Hematopoietic multipotent progenitor cell (in vitro differentiated cells): ENCODE data around the genes CLMP, OR6T1 and OR8D2.

GRCh38 chr11:122885671-122886165 is 3.2 kb downstream of the JHY start:
- CAGE, long polyA plus RNA: no peak

DNA sequence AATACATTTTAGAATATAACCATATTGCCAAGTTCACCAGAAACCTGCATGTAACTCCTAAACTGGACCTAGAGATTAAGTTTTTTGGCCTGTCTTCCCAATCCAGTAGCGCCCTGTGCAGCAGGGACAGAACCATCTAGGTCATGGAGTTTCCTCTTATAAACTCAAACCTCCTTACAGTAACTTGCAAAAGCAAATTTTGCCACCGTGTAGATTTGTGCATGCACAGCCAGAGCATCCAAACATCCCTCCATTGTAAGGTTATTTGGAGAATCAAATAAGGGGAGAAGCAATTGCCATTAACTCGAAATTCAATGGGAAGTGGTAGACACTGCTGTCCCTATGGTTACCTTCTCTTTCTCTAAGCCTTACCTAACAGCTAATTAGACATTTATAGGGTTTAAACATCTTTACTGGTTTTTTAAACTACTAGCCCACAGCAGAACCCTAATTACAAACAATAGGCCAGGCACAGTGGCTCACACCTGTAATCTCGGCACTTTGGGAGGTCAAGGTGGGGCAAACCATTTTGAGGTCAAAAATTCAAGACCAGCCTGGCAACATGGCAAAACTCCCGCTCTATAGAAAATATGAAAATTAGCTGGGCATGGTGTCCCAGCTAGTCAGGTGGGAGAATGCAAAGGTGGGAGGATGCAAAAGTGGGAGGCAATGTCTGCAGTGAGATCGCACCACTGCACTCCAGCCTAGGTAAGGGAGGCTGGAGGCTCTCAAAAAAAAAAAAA is 6.7 kb downstream of the HSPA8 start:
- CAGE, long polyA plus RNA: no peak

GRCh38 chr11:123122059-123123017 is 60.4 kb upstream of the HSPA8 start:
- CAGE, long polyA plus RNA: no peak

GRCh38 chr11:123194664-123195600 is at the start of gene CLMP:
Gene CLMP, minus strand, starts transcription at chr11:123195248.
- CAGE, long polyA plus RNA: no peak

DNA sequence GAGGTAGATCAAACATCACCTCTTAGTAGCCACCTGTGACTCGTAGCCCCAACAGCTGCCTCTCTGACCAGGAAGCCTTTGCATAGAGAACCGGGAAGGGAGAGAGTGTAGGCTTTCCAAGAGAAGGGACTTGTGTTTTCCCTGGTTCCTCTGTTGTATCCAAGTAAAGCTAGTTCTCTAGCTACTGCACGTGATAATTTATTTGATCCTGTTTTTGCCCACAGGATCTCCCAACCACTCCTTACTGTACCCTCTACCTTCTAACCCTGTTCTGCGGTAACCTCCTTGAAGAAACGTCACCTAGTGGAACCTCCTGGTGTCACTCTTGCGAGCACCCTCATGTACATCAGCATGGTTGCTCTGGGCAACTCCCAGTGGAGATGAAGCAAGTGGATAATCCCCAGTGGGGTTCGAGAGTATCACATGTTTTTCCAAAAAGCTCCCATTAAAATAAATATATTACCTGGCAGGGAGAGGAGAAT is 108.8 kb upstream of the CLMP start:
- CAGE, long polyA plus RNA: no peak

DNA sequence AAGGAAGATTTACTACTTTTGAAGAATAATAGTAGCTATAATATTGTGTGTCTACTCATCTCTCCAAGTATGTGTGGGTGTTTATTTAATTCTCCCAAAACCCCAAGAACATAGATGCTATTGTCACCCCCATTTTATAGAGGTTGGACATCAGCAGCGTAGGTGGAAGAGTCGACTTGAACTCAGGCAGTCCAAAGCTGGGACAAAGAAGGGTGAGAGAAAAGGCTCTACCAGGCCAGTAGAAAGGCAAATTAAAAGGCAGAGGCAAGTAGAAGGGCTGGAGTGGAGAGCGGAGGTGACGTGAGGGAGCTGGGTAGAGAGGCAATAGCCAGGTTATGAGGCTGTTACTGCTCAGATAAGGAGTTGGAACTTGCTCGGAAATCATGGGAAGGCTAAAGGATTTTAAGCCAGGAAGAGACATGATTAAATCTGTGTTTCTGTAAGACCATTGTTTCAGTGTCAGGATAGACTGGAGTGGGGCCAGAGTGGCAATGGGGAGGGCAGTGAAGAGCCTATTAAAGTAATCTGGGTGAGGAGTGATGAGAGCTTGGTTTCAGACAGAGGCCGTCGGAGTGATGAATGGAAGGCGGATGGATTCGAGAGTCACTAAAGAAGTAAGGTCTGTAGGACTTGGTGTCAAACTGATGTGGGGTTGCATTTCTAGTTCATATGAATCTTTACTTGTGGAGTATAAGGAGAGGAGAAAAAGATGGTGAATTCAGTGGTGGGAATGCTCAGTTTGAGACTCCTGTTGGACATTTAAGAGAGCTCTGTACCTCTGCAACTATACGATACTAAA is 39.0 kb downstream of the GRAMD1B start:
- CAGE, long polyA plus RNA: no peak

- CAGE, long polyA plus RNA: no peak
Measured at GRCh38 chr11:123489785-123490550, 59.9 kb downstream of the GRAMD1B start.

- CAGE, long polyA plus RNA: no peak
Measured at GRCh38 chr11:123509316-123510254, 79.5 kb downstream of the GRAMD1B start.

DNA sequence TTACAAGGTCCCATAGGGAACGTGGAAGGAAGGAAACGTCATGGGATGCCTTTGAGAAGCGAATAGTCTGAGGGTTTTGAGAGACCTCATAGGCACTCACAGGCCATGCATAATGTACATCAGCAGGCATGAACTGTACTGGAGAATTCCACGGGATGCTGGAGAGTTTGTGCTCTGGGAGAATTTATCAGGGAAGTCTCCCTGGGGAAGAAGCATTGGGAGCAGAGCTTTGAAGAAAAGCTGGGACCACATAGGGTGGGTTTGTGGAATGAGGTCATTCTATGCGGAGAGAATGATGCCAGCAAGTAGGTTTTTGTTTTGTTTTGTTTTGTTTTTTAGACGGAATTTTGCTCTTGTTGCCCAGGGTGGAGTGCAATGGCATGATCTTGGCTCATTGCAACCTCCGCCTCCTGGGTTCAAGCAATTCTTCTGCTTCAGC is 112.1 kb downstream of the SCN3B start:
- CAGE, long polyA plus RNA: no peak

GRCh38 chr11:123544456-123545190 is 109.8 kb downstream of the SCN3B start:
- CAGE, long polyA plus RNA: no peak

DNA sequence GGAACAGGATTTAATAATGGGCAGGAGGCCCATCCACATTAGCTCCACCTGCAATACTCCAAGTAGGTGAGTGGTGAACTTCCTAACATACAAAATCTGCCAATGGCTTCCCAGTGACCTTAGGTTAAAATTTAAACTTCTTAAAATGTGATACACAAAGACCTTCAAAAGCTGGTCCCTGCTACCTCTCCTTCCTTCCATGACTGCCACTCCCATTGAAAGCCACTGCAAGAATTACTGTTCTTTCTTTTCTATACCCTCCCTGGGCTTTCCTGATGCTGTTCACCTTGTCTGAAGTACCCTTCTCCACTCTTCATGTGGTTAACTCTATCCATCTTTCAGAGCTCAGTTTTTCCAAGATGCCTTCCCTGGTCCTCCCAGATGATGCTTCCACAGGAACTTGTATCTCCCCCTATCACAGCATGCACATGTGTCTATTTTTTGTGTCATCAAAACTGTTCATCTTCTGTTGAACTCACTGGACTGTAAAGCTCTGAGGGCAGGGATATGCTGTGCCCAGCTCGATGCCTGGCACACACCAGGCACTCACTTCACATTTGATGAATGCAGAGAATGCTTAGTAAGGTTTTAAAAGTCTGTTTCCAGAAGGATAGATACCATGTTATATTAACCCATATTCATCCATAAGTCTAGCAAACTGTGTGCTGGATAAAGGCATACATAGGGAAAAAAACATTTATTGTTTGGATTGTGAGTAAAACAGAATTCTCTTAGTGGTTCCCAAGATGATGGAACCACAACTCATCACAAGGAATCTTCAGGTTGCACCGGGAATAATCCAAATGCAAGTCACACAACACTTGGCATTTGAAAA is 7.1 kb downstream of the ZNF202 start:
- CAGE, long polyA plus RNA: no peak

- CAGE, long polyA plus RNA: no peak
Measured at GRCh38 chr11:123798198-123798397, 8.1 kb downstream of the OR6M1 start.

GRCh38 chr11:123886519-123886959 is 1.1 kb upstream of the TMEM225 start:
- CAGE, long polyA plus RNA: no peak

- CAGE, long polyA plus RNA: no peak
Measured at GRCh38 chr11:123943729-123944117, at the start of gene OR6T1. Gene OR6T1, minus strand, starts transcription at chr11:123943838.

DNA sequence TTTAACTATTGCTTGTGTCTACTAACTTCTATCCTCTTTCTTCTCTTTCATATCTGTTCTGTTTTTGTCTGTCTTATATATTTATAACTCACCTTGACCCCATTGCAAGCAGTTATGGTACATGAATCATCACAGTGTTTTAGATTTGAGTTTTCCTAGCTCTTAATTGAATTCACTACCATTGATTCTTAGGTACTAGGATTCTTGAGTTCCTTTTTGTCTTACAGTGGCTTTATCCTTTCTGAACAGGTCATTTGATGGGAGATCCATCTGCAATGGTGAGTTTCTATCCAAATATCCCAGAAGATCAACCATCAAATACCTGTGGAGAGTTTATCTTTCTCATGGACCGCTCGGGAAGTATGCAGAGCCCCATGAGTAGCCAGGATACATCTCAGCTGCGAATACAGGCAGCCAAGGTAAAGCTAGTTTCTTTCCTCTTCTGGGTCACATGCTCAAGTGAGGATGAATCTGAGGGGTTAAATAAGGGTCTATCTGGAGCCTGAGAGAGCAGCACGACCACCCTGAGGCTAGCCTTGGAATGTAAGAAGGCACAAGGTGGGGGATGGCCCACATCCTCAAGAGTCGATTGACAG is 7.6 kb downstream of the VWA5A start:
- CAGE, long polyA plus RNA: no peak

DNA sequence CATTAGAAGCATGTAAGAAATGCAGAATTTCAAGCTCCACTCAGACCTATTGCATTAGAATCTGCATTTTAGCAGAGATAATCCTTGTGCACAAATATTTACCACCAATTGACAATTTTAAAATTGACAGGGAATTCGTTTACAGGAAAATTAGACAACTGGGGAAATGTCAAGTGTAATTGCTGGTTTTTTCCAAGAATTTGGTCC is 220 bp upstream of the OR8G1 start:
- CAGE, long polyA plus RNA: no peak

GRCh38 chr11:124320119-124320370 is at the start of gene OR8D2:
Gene OR8D2, minus strand, starts transcription at chr11:124320197.
- CAGE, long polyA plus RNA: no peak

- CAGE, long polyA plus RNA: no peak
Measured at GRCh38 chr11:124470395-124471393, 25.2 kb upstream of the OR8B8 start.

GRCh38 chr11:124724858-124726041 is 14.5 kb upstream of the NRGN start:
- CAGE, long polyA plus RNA: no peak

GRCh38 chr11:124747517-124748197 is 4.4 kb downstream of the VSIG2 start:
- CAGE, long polyA plus RNA: no peak